H9 (cell line): ENCODE data around the genes ZRANB2, TNNI3K, TYW3, ST6GALNAC3 and IFI44.

DNA sequence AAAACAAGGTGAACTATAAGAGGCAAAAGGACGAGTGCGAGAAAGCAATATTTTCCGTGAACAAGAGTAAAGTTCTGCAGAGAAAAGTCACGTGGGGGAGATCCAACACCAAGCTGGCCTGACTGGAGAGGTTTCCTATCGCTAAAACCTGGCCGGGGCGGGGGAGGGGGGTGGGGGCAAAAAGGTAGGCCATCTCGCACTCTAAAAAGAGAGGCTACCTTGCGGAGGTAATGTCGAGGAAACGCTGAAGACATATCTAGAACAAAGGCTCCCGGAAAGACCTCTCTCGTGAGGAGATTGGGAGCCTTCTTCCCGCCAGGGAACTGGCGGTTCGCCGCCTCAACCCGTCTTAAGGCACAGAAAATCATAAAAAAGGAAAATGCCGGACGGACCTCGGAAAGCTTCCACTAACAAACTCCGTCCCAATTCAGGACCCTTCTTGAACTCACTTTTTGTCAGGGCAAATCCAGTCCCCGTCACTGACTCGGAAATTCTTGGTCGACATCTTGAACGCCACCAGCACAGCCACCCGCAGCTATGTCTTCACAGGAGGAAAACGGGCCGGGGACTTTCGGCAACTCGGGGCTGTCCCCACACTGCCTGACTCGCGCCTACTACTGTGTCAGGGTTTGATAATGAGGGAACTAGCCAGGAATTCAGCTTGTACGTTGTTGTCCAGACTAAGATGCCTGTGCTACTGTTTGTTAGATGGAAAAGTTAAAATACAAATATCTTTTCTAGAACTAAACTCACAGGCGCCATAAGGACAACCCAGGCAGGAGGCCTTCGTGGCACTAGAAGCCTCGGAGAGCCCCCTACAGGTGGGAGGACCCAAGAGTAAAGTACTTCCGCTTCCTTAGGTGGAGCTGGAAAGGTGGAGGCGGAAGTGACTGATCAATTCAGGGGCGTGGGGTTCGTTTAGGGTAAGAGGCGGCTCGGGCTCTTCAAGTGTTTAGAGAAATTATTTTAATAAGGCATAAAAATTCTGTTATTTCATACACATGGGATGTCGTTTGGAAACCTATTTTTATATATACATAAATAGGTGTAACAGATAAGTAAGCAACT lies at the start of gene ZRANB2:
ZRANB2 (minus strand) TSS at position 545 of the 1,068 bp plus-strand sequence.
- PRO-cap, result bidirectional peak, plus-strand start at position 204 of the sequence, minus-strand start at position 115 of the sequence; bidirectional peak, plus-strand start at position 897 of the sequence, minus-strand start at position 539 of the sequence

DNA sequence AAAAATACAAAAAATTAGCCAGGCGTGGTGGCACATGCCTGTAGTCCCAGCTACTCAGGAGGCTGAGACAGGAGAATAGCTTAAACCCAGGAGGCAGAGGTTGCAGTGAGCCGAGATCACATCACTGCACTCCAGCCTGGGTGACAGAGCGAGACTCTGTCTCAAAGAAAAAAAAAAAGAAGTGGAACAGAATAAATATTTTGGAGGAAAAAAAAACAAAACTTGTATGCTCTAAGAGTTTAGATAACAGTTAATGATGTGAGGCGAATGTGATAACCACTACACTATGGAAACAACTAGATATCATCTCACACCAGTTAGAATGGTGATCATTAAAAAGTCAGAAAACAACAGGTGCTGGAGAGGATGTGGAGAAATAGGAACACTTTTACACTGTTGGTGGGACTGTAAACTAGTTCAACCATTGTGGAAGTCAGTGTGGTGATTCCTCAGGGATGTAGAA lies 391.3 kb downstream of the LRRIQ3 start:
- PRO-cap, result no peak

- PRO-cap, result no peak
Observed at GRCh38 chr1:74235177-74235671, at the start of gene TNNI3K. TNNI3K (plus strand) TSS chr1:74235387.

- PRO-cap, result no peak
Observed at GRCh38 chr1:74728853-74729052, 4.1 kb downstream of the CRYZ start.

DNA sequence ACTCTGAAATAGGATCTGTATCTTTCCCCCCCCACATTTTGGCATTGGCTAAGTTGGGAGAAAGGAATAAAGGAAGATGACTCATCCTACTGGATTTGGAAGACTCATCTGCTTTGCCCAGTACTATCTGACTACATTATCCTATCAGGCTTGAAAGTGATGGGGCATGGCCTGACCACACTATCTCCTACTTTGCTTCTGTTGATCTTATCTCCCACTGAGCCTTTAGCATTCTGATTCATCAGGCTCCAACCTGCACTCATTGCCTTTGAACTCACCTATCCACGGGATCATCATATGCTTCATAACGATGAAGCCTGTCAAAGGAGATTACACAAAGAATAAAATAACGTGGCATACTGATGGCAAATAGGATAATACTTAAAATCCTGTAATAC lies 2.7 kb downstream of the CRYZ start:
- PRO-cap, result no peak

DNA sequence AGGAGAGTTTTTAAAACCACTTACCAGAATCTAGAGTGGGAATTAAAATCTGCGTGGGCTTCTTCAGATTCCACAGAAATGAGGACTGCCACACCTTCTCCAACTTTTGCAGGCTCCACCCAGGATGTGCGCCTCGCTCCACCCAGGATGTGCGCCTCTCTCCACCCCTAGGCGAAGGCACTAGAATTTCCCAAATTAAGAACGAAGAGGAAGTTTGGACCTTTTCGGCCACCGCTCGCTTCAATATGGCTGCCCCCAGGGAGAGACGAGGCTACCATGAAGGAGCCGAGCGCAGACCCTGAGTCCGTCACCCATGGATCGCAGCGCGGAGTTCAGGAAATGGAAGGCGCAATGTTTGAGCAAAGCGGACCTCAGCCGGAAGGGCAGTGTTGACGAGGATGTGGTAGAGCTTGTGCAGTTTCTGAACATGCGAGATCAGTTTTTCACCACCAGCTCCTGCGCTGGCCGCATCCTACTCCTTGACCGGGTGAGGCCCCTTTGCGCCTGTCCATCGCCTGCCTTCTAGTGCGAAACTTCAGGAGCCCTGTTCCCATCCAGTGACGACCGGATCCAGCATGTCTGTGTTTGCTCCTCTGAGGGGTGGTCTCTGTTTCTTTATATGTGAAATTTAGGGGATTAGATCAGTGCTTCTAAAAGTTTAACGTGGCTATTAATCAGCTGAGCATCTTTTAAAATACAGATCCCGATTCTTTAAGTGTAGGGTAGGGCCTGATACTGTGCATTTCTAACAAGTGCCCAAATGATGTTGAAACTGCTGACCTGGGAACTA lies at the start of gene TYW3:
TYW3 (plus strand) TSS at position 221 of the 790 bp plus-strand sequence.
- PRO-cap, result bidirectional peak, plus-strand start at position 243 of the sequence, minus-strand start at position 124 of the sequence; bidirectional peak, plus-strand start at position 547 of the sequence, minus-strand start at position 500 of the sequence

GRCh38 chr1:75928842-75929114 lies 3.4 kb downstream of the ASB17 start:
- PRO-cap, result no peak

DNA sequence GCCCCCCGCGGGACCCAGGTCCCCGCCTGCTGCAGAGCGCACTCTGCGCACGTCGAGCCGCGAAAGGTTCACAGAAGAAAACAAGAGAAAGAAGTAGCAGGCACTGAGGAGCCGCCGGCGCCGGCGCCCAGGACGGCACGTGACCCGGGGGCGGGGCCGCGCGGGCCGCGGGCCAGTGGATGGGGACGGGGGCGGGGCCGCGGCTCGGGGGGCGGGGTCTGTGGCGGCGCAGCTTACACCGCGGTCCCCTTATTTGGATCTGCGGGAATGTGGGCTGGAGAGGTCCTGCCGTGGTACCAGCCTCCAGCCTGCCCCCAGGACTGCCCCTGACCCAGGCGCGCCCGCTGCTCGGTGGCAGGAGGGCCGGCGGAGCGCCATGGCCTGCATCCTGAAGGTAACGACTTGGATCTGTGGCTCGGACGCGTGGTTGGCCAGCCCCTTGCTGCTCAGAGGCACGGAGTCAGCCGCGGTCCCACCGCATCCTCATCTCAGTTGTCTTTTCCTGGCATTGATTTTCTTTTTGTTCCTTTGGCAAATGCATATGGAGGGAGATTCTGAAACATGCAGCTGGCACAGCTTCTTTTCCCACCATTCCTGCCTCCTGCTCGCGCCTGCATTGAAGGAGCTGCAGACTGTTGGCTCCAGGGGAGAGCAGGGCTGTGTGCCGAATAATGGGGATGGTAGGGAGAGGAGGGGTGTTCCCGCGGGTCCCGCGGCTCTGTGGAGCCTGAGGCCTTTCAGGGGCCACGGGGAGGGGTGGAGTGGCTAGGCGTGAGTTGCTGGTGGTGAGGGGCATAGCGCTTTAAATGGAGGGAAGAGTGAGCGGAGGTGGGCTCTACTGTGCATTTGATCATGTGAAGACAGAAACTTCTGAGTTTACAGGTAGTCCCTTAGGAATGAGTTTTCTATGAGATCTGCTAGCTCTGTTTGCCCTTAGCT lies at the start of gene ST6GALNAC3:
ST6GALNAC3 (plus strand) TSS at position 256 of the 939 bp plus-strand sequence.
- PRO-cap, result bidirectional peak, plus-strand start at position 256 of the sequence, minus-strand start at position 82 of the sequence; unidirectional peak, minus-strand start at position 670 of the sequence

GRCh38 chr1:76106013-76106619 lies 31.6 kb downstream of the ST6GALNAC3 start:
- PRO-cap, result no peak

DNA sequence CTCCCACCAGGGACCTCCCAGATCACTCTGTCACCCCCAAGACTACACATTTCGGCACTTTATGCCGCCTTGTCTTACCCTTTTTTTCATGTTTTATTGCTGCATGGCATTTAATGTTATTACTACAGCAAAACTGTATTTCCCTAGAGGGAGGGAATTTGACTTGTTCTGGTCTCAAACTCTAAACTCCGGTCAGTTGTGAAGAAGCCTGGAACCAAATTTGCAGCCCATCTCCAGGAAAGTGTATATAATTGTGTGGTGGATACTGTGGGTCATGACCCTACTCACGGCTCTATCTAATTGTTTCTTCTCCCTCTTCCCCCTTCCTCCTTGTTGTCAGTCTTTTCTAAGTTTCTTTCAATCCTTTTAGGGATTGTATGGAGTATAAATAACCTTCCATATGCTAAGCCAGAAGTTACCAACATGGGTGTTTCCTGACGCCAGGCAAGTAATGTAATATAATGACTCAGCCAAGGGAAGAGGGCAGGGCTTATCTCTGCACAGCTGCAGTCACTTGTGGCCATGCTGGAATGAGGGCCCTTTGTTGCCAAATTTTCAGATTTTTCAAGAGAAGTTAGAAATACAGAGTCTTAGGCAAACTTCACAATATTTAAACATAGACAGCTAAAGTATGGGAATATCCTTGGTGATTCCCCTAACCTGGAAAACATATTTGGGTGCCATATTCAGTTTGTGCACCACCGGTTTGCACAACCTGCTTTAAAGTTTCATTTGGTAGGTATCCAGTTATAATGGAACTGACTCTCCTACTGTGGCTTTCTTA lies 194.5 kb downstream of the ST6GALNAC3 start:
- PRO-cap, result no peak

DNA sequence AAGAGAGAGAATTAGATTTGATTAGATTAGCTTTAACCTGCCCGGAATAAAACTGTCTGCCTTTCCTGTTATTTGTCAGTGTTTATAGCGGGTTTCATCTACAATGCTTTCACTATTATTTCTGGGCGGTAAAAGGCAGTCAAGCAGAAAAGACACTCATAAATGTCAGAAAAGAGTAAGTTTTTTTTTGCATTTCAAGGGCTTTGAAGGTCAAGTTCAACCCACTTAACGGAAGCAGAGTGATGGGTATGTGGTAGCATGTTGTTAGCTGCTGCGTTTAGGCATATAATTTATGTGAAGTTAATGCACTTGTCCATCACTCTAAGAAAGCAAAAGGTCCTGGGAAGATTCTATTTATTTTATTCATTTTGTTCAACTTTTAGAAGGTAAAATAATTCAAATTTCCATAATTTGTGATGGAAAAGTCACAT lies 220.0 kb downstream of the ST6GALNAC3 start:
- PRO-cap, result no peak

DNA sequence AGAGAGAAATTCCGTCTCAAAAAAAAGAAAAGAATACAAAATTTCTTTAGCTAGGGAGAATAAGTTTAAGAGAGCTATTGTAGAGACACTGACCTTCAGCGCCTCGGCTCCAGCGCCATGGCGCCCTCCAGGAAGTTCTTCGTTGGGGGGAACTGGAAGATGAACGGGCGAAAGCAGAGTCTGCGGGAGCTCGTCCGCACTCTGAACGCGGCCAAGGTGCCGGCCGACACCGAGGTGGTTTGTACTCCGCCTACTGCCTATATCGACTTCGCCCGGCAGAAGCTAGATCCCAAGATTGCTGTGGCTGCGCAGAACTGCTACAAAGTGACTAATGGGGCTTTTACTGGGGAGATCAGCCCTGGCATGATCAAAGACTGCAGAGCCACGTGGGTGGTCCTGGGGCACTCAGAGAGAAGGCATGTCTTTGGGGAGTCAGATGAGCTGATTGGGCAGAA lies 167.6 kb upstream of the ST6GALNAC5 start:
- PRO-cap, result no peak

- PRO-cap, result bidirectional peak, plus-strand start at chr1:77515654, minus-strand start at chr1:77515618
Observed at GRCh38 chr1:77515395-77515911, 167.0 kb downstream of the ZZZ3 start.

GRCh38 chr1:77933172-77933724 lies 44.8 kb downstream of the NEXN start:
- PRO-cap, result no peak

- PRO-cap, result no peak
Observed at GRCh38 chr1:77947031-77948055, 31.5 kb downstream of the FUBP1 start.

DNA sequence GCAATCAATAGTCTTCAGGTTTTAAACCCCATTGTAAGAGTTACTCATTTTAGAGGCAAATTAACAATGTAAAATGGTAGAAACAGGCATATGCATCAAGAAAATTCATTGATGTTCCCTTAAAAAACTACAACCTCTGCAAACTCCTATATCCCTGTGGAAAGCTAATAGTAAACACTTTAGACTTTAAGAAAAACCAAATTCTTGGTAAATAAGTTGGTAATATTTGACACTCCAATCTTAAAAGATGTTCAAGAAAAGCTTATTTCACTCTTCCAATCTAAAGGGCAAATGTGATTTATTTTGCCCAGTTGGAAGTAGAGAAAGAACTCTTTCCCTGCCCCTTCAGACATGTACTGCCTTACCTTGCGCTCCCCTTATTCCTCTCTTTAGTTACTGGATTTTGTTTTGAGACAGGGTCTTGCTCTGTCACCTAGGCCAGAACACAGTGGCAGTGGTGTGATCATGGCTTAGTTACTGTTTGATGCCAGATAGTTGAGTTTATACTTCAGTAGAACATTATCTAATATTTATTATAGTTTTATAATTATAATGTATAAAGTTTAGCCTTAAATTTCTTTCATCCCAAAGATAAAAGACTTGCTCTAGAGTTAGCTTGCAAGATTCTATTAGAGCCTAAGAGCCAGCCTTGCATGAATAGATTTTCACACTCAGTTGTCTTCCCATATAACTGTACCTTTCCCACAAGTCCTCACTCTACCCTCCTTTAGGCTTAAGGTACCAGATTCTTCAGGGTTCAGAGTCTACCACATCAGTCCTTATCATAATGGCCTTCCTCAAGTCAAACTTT lies 27.5 kb downstream of the FUBP1 start:
- PRO-cap, result no peak

DNA sequence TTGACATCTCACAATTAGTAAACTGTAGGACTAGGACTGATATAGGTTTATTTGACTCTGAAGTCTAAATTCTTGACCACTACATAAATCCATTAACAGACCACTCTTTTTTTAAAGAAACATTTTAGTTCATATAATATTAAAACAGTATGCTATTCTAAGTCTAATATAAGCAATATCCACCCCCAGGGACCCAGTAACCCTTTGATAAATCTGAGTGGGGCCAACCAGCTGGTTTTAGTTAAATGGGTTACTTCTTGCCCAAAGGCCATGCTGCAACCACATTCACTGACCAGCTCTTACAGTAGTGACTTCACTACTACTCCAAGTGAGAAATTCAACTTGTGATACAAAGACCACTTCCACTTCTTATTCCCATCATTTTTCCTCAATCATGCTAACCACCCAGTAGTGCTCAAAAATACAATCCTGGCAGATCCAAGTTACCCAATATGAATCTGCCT lies 20.5 kb downstream of the FUBP1 start:
- PRO-cap, result no peak

DNA sequence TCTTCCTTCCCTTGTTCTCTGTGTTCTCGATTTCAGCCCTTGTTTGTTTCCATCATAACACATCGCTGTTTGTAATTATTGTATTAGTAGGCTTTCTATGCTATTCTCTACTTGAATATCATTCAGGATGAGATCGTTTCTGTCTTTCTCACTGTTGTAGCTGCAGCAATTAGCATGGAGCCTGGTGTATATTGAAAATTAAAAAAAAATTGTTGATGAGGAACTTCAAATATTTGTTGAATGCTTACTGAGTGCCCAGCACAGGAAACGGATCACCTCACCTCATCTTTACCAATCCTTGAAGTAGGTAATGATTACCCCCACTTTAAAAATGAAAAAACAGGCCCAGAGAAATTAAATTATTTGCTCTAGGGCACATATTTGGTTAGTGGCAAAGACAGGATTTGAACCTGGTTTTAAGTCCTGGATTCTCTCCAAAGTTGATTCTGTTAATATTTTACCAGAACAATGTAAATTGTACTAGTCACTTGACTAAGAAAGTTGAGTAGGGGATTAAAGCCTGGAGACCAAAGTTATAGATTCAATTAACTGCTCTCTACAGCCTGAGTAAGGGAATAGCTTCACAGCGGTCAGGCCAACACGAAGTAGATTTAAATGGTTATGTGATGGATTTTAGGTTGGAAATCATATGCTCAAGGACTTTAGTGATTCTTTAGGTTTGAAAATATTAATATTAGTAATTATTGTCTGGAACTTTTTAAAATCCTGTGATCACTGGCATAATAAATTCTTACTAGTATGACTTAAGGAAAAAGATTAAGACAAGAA lies 97.9 kb downstream of the GIPC2 start:
- PRO-cap, result no peak

DNA sequence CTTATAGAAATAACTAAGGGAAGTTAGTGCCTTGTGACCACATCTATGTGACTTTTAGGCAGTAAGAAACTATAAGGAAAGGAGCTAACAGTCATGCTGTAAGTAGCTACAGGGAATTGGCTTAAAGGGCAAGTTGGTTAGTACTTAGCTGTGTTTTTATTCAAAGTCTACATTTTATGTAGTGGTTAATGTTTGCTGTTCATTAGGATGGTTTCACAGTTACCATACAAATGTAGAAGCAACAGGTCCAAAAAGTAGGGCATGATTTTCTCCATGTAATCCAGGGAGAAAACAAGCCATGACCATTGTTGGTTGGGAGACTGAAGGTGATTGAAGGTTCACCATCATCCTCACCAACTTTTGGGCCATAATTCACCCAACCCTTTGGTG lies 5.8 kb upstream of the IFI44 start:
- PRO-cap, result no peak

DNA sequence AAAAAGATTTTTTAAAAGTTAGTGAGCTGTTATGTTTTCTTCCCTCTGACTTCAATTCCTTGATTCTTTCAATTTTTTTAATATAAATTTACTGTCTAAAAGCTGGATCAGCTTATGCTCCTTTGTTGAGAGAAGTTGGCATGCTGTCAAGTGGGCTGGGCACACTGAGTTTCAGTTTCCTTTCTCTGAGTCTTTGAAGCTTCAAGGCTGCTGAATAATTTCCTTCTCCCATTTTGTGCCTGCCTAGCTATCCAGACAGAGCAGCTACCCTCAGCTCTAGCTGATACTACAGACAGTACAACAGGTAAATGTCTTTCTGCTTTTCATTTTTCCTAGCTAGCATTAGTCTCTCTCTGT lies at the start of gene IFI44:
IFI44 (plus strand) TSS at position 230 of the 357 bp plus-strand sequence.
- PRO-cap, result no peak